SP-49 (cell line): ENCODE data around the gene HEXB.

- PRO-cap: no peak
These were observed 96.2 kb downstream of the MAP1B start for GRCh38 chr5:72203403-72204034.

- PRO-cap: no peak
These were observed 98.2 kb downstream of the MAP1B start for GRCh38 chr5:72205073-72206205.

- PRO-cap: no peak
These were observed 73.2 kb downstream of the MRPS27 start for GRCh38 chr5:72246784-72247274.

GRCh38 chr5:72377928-72378165 is 57.7 kb downstream of the PTCD2 start:
- PRO-cap: no peak

GRCh38 chr5:72509178-72509771 is 2.1 kb upstream of the ZNF366 start:
- PRO-cap: no peak

DNA sequence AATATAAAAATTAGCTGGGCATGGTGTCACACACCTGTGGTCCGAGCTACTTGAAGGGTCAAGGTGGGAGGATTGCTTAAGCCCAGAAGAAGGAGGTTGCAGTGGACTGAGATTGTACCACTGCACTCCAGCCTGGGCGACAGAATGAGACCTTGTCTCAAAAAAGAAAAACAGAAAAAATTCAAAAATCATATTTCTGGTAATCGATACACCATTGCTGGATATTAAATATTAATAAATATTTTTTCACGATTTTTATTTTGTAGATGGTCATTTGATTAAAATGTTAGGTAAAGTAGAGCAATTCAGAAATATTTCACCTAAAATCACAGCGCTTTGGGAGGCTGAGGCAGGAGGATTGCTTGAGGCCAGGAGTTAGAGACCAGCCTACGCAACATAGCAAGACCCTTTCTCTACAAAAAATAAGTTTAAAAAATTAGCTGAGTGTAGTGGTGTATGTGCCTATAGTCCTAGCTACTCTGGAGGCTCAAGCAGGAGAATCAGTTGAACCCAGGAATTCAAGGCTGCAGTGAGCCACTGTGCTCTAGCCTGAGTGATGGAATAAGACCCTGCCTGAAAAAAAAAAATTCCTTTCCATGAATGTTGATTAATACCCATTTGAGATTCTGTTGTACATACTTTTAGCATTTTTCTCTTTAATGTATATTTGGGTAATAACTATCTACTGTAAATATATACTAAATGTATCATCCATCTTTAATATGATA is 50.3 kb downstream of the TNPO1 start:
- PRO-cap: no peak

DNA sequence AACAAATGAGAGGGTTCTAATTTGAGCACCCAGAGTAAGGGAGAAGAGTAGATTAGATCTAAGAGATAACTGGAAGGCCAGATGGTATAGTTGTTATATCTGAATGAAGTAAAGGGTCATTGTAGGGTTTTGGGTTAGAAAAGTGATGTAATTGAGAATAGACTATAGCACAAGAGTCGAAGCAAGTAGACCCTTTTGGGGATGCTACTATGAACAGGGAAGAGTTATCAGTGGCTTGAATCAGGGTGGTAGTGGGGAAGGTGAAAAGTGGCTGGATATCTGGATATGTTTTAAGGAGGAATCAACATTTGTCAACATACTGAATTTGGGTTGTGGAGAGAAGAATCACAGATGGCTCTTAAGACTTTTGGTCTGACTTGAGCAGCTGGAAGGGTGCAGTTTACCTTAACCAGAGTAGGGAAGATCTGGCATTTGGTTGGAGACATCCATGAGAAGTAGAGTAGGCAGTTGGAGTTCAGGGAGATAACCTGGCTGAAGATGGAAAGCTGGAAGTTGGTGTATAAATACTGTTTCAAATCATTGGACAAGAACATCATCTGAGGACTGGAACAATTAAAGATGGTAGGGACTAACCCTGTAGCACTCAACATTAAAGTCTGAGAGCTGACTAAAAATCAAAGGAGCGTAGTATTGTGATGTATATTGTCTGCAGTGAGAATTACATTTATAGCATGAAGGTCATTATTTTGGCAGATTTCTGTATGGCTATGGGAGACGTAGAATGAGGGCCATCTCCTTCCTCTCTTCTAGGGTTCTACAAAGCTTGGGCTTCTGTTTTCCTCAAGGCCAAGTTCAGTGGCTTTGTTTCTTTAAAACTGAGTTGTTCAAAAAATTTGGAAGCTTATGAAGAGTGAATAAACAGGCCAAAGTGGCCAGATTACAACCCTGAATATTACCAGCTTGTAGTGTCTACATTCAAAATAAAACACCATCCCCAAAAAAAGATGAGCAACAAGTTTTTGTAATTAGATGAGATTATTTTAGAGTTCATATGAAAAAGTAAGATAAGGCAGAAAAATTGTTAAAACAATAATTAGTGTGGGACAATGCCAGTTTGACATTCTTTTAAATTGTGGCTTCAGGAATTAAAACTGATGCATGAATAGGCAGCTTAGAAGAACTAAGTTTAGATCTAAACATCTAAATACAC is 38.2 kb upstream of the FCHO2 start:
- PRO-cap: no peak

DNA sequence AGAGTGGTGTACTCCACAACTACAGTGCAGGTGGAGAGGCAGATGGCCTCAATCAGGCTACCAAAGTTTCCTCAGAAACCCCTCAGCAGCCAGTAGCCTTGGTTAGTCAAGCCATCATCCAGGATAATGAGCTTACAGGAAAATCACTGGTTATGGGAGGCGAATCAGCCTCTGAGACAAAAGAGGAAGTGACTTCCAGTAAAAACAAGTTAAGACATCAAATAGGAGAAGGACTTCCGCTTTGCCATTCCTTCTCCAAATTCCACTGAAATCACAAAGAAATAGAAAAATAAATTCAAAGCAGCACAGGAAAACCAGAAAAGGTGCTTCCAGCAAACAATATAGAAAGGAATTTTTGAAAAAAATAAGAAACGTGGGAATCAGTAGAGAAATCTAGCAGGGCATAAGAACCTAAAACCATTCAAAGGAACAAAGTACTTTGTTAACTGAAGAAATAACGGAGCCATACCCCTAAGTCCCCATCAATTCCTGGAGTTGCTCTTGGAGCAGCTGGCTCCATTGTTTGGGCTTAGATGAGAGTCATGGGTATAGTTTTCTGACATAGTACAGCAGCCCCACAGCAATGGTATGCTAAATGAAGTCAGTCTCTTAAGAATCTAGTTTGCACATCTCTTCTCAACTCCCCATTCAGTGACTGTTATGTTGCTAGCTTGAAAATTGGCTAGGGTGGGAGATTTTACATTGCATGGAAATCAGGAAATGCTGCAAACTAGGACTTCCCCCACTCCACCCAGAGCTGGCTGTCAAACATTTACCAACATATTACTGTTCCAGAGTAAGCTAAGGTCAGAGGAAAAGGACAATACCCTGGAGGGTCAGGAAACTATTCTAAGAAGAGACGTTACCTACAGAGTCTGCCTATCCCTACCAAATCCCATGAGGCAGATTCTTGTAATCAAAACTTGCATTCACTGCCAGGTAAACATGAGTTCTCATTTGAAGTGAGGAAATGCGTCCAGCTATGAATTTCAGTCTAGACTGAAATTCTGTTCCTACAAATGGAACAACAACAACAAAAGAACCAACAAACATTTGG is 17.8 kb upstream of the FCHO2 start:
- PRO-cap: no peak

DNA sequence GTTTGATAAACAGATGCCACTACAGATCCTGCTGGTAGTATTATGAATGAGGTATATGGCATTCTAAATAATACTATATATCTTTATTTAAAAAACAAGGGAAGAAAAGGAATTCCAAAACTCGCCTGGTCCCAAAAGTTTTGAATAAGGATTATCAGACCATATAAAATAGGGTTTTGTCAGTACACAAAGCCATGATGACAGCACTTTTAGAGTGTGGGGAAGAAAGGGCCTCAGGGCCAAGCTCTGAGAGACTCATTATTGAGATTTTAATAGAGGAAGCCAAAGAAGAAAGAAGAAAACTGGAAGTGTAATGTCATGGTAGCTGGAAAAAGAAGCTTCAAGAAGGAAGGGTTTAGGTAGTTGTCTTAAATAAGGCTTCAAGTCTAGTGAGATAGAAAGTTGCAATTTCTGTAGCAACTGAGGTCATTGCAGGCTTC is 53.0 kb downstream of the FCHO2 start:
- PRO-cap: no peak

GRCh38 chr5:73118143-73119088 is 2.0 kb upstream of the TMEM171 start:
- PRO-cap: no peak

GRCh38 chr5:73215567-73216764 is 43.0 kb downstream of the TMEM174 start:
- PRO-cap: no peak

DNA sequence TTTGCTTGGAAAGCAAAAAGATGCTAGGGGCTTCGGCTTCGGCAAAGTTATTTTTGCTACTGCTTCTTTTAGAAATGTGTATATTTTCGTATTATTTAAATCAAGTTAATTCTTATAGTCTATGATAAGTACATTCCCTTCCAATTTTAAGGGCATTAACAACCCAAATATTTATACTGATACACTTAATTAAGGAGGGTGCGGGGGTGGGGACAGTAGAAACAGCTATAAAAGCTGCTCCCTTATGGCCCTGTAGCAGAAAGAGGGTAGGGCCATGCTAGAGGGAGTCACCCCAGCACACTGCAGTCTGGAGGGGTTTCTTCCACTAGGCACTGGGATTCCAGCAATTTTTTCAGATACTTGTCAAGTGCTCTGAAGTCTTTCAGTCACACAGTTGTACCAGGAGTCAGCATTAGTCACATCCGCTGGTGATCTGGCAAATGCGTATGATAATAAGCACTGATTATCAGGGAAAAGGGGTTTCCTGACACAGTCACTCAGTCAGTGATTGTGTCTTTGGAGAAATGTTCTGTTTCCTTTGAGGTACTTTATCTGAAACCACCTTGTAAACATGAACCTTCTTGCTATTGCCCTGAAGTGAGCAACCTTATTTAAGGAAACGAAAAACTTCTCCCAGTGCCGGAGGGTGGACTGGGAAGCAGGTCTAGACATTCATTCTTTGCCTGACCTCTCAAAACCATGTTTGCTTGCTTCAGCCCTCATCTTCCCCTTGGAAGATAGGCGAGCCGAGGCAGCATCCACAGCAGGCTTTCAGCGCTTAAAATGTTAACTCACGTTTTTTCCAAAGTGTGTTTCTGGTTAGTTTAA is 78.0 kb downstream of the FOXD1 start:
- PRO-cap: no peak

GRCh38 chr5:73626324-73626942 is 437 bp downstream of the ARHGEF28 start:
- PRO-cap: no peak

- PRO-cap: no peak
These were observed 28.3 kb downstream of the ARHGEF28 start for GRCh38 chr5:73653896-73655159.

- PRO-cap: no peak
These were observed 37.9 kb downstream of the ARHGEF28 start for GRCh38 chr5:73663919-73664249.

DNA sequence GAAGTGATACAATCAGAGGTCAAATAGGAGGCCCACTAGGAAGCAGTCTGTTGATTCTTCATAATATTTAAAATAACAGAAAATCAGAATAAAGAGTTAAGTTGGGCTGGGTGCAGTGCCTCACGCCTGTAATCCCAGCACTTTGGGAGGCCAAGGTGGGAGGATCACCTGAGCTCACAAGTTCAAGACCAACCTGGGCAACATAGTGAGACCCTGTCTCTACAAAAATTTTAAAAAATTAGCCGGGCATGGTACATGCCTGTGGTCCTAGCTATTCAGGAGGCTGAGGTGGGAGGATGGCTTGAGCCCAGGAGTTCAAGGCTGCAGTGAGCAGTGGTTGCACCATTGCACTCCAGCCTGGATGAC is 177.7 kb downstream of the ARHGEF28 start:
- PRO-cap: no peak

GRCh38 chr5:73822723-73823179 is 196.8 kb downstream of the ARHGEF28 start:
- PRO-cap: no peak

DNA sequence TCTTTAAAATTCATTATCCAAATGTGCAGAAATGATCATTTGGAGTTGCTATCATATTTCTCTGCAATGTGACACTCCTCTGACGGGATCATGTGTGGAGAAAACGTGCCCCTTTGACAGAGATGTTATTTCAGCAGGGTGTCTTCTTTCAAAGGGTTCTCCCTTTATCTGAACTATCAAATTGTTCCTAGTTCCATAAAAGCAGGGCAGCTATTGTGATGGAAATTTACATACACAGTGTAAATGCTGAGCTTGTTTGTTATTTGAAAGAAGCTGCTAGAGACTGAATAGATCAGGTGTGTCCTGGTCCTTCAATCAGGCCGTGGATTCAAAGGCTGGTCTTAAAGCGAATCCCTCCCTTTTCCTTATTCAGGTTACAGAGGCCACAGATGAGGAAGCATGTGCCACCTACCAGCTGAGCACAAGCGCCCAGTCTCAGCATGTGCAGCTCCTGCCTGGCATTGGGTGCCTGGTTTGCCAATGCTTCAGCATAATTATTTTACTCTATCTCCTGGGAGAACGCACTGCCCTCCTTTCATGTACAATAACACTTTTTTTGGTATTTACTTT is 433.8 kb downstream of the ENC1 start:
- PRO-cap: no peak

- PRO-cap: no peak
These were observed 10.7 kb downstream of the ENC1 start for GRCh38 chr5:74629669-74630325.

- PRO-cap: unidirectional peak, plus-strand start at chr5:74685233; unidirectional peak, plus-strand start at chr5:74685355
These were observed at the start of gene HEXB for GRCh38 chr5:74684834-74685910. Gene HEXB, plus strand, starts transcription at chr5:74685233.